Skin of body (tissue), 2 donors: ENCODE results near the gene MED13.

GRCh38 chr17:61356319-61357005 lies 43.2 kb upstream of the TBX2 start:
- RAMPAGE, long total RNA: no peak

DNA sequence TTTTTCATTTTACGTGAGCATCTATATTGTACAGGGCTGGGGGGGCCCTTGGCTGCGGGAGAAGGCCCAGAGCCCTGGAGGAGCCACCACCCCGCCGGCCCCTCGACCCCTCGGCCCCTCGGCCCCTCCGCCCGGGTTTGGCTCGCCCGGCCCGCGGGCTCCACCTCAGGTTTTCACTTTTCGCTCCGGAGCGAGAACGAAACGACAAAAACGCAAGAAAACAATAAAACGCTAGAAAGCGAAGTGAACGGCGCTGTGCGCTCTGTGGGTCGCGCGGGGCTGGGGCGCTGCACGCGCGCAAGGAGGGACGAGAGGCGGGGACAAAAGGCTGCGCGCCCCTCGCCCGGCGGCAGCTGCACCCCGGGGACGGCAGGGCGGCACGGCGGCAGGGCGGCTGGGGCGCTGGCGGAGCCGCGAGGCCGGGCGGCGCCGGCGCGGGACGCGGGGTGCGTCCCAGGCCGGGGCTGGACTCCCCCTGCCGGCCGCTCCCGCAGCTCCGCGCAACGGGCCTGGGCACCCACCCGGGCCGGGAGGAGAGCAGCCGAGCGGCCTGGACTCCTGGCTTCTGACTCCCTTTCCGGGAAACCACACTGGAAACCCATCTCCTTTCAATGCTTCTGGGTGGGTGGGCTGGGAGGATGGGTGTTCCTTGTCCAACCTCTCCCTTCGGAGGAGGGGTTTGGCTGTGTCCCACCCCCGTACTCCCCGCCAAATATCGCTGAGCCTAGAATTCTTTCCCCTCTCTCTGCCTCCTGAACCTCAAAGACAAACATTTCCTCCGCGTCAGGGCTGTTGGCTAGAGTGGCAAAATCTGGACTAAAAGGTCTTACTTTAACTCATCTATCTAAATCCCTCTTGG lies 9.8 kb downstream of the TBX2 start:
- RAMPAGE, long total RNA: no peak

DNA sequence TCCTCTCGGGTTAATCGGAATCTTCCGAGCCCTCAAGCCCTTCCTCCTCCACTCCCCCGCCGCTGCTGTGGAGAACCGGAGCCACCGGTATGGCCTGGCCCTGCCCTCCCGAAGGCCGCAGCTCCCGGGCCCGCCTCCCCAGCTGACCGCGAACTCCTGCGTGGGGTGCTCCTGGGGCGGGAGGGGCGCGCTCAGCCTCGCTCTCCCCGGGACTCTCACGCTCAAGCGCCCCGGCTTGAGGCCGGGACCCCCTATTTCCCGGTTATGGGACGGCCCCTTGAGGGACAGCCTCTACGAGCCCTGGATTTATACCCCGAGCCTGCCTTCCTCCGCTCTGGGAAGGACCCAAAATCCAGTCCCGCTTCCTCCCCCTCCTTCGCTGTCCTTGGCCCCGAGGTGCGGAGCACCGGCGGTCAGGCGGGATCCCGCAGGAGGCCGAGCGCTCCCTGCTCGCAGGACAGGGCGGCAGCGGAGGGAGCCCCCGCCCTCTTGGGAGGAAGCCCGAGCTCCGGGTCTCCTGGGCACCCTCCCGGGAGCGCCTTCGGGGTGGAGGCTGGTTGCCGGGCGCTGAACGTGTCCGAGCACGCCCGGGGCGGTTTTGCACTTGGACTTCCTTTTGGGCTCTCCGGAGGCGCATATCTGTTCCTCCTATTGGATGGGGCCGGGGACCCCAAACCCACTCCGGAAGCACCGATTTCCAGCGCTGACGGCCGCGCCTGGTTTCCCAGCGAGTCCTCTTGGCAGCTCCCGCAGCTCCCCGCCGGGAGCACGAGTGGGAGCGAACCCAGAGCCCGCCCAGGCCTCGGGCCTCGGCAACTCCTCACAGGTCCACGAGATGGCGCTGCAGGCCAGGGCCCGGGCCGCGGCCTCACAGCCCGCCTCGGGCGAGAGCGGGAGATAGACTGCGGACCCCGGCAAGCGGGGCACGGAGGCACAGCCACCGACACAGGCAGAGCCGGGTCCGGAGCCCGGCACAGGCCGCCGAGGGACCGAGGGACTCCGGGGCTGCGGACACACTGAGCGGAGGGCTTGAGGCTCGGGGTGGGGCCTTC lies 12.4 kb downstream of the TBX2 start:
- RAMPAGE, long total RNA: no peak

DNA sequence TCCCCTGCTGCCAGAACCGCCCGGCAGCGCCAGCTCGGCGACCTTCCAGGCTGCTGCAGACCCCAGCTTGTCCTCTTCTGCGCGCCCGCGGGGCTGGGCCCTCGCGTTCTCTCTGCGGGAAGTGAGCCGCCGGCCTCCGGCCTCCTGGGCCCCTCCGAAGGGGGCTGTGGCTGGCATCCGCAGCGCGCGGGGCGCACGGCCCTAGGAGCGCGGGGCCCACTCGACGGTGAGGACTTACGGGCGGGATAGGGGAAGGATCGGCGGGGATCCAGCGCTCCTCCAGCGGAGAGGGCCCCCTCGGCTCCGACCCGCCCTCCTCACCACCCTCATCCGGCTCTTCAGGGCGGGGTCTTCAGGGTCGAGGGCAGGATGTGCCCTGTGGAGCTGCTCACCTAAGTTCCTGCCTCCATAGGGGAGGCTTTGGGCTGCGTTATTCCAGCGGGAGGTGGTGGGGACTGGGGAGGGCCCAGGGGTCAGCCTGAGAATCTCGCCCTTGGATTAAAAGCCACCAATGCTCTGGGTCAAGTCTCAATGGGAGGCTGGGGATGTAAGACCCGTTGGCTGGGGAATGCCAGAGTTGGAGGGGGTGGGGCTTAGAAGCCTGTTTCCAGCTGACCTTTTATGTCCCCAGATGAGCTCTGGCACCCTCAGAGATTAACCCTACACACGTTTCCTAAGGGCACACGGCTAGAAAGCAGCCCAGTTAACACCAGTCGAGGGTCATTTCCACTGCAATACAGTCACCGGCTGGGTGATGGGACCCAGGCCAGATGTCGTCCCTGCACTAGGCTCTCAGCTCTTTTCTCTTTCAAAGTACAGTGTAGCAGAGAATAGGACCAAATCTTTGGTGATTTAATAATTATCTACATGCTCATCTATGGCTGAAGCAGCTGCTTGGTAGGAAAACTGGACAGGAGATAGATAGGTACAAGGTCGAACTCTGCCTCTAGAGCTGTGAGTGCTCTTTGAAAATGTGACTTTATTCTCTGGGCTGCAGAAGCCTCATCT lies 13.4 kb downstream of the TBX2 start:
- RAMPAGE, long total RNA: no peak

- RAMPAGE, long total RNA: no peak
Measured at GRCh38 chr17:61456099-61456510, 3.9 kb downstream of the TBX4 start.

- RAMPAGE, long total RNA: no peak
Measured at GRCh38 chr17:61981371-61981970, 53.7 kb upstream of the INTS2 start.

DNA sequence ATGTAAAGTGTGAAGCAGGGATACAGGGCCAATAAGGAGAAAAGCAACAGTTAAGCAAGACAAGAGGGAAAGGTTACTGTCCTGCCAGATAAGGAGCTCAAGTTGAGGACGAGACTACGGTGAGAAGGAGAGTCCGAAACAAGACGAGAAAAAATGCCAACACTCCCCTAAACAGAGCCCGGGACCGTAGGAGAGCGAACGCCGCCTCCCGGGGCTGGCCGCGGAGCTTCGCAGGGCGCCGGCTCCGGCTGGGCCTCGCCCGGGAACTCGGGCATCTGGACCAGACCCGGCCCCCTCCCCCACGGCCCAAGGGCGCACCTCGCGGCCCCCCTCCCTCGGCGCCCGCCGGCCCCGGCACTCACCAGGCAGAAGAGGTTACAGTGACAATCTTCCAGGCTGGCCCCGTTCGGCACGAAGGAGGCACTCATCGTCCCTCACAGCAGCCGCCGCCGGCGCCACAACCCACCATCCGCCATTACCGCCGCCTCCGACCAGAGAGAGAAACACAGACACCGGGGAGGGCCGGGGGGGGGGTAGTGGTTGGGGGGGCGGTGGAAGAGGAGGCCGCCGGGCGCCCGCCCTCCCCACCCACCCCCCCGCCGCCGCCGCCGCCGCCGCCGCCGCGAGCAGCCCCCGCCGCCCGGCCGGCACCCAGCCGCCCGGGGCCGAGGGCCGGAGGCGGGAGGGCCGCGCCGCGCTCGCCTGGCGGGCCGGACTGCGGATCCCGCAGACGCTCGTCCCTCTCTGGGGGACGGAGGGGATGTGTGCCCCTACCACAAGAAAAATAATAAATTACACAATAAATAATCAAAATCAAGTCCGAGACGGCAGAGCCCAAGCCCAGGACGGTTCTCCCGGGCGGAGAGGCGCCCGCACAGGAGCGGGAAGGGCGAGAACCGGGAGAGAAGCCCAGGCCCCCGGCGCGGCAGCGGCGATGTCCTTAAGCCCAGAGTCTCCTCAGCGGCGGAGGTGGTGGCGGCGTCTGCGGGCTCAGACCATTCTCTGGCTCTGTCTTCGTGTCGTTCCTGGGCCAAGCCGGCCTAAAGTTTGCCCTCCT lies at the start of gene MED13:
Gene MED13, minus strand, starts transcription at position 501 of the 1,057 bp plus-strand sequence.
- RAMPAGE, long total RNA: no peak

DNA sequence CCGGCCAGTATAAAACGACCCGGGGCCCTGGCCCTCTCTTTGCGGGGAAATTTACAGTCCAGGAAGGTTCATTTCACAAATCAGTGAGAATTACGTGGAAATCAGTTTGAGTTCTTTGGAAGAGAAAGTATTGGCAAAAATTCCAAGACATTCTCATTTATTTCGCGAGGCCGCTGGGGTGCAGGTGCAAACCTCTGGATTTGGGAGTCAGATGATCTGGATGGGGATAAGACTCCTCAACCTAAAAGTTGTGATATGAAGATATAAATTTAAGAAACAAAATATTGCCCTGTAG lies 1.0 kb upstream of the MED13 start:
- RAMPAGE, long total RNA: no peak

DNA sequence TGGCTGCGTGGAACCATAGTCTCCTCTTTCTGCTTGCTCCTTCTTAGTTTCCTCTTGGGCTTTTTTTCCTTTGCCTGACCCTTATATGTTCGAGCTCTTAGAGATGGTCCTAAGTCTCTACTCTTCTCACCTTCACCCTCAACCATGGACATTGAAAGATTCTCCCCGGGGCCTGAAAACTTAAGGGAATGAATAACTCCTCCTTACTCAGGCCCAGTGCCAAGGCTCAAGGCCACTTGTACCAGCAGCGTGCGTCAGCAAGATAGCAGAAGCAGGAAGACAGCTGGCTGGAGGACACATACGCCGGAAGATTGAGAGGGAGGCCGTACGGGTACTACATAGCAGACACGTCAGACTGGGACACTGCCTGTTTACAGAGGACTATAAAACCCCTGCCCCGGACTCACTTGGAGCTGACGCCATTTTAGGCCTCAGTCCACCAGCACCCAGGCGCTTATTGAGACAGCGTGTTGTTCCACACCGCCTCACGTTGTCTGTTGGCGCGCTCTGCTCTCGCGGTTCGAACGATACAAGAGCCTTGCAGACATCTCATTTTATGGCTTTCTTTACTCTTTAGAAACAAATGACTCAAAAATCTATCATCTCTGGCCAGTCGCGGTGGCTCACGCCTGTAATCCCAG lies 75.8 kb upstream of the MED13 start:
- RAMPAGE, long total RNA: no peak

DNA sequence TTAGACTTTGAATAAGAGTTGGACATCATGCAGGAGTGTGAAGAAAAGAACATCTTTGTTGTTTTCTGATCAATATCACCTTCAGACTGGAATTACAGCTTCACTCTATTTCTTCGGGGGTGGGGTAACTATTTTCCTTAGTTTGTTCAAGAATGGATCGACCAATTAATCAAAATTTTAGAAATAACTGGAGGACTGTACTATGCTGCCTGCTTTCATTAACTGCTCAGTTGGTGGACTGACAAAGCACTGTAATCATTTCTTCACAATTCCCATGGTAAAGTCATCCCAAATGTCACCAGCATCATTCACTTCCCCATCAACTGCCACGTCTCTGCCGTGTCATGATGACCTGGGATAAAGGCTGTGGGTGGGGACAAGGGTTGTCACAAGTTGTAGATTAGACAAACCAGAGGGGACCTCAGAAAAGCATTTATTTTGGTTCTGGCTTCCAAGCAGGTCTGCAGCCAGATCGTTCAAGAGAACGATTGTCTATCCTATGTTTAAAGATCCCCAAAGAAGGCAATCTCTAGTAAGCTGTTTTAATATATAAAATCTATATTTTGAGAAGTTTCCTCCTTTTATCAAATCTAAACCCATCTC lies 105.2 kb upstream of the MED13 start:
- RAMPAGE, long total RNA: no peak

DNA sequence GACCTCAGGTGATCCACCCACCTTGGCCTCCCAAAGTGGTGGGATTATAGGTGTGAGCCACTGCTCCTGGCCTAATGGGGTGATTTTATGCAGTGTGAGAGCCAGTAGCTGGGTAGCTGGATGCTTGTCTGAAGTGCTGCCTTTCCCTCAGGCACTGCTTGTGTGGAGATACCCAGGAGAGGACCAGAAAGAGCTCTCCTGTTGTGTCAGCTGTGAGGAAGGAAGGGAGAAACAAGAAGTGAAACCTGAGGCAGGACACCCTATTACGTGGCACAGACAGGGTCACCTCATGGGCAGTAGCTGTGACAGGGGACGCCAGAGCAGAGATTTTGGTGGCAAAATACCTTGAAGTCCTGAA lies 106.4 kb upstream of the MED13 start:
- RAMPAGE, long total RNA: no peak

GRCh38 chr17:62572696-62573516 lies 54.6 kb upstream of the MRC2 start:
- RAMPAGE, long total RNA: no peak

- RAMPAGE, long total RNA: no peak
Measured at GRCh38 chr17:62680520-62681305, 53.2 kb downstream of the MRC2 start.

- RAMPAGE, long total RNA: no peak
Measured at GRCh38 chr17:62688205-62688944, 60.9 kb downstream of the MRC2 start.

- RAMPAGE, long total RNA: no peak
Measured at GRCh38 chr17:63150860-63151570, 185.0 kb downstream of the TANC2 start.

DNA sequence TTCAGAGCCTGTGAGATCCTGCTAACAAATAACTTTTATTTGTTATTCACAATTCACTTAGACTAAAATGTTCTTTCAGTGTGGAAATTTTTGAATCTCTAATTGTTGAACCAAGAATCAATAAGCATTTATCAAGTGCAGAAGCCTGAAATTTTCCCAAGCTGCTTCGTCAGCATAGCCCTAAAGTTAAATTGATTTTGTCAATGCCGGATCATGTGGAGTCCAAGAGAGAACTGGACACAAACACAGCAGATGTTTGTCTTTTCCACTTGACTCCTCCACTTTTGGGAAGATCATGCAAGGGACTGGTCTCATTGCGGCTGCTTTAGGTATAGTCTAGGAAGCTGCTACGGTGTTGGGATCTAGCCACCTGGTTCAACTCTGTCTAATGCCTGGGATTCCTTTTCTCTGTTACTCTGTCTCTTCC lies 95.8 kb downstream of the CYB561 start:
- RAMPAGE, long total RNA: no peak

DNA sequence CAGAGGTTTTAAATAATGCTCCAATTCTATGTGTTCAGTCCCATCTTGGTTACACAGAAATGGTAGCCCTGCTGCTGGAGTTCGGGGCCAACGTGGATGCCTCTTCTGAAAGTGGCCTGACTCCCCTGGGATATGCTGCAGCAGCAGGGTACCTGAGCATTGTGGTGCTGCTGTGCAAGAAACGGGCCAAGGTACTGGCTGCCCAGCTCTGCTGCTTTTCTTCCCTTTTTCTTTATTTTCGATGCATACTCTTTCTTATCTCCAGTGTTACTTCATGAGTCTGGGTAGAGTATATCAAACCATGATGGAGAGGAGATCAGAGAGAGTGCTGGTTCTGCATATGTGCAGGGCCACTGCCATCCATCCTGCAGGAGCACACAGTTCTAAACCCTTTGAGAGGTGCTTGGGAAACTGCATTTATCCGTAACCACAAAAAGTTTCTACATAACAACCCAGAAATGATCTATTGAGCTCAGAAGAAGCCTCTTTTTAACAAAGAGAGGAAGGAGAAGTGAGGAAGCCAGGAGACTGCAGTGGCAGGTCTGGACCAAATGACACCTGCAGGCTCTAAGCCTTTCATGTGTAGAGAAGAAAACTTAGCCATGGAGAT lies 56.6 kb downstream of the CYB561 start:
- RAMPAGE, long total RNA: no peak

DNA sequence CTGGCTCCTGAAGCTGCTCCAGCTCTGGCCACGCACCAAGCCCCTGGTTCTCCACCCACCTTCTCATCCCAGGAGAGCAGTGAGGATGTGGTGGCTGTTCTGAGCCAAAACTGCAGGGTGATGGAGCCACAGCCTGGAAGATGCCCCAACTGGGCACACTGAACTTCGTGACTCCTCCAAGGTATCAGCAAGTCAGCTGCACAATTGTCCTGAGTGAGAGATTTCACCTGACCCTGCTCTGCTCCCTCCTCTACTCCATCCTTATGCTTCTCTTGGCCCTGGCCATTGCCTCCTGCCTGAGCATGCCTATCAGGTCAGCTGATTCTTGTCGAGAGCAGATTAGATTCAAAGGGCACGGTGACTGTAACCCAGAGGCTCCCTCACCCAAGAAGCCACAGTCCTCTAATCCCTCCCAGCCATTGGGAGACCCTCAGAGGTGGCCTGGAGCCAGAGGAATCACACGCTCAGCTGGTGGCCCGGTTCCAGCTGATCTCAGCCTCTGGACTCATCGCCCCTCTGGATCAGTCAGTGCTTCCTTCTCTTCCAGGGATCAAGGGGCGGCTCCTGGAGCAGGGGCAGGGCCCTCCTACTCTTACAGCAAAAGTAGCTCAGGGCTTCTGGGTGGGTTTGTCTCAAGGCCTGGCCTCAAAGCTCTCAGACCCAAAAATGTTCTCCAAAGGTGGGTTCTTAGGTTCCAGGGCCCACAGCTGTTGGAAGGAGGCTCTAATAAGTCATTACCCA lies 7.0 kb upstream of the CYB561 start:
- RAMPAGE, long total RNA: no peak

- RAMPAGE, long total RNA: no peak
Measured at GRCh38 chr17:63478666-63479557, 2.1 kb downstream of the ACE start.

- RAMPAGE, long total RNA: no peak
Measured at GRCh38 chr17:63556790-63557710, 6.8 kb downstream of the DCAF7 start.